ENCODE measurements around the gene DDIT4.

- CAGE, long polyA plus RNA = no peak
- RRBS = 40% methylated on average over 1 of the region's 12 CpGs
Measured at GRCh38 chr10:72065642-72066359, 22.6 kb downstream of the SPOCK2 start.

DNA sequence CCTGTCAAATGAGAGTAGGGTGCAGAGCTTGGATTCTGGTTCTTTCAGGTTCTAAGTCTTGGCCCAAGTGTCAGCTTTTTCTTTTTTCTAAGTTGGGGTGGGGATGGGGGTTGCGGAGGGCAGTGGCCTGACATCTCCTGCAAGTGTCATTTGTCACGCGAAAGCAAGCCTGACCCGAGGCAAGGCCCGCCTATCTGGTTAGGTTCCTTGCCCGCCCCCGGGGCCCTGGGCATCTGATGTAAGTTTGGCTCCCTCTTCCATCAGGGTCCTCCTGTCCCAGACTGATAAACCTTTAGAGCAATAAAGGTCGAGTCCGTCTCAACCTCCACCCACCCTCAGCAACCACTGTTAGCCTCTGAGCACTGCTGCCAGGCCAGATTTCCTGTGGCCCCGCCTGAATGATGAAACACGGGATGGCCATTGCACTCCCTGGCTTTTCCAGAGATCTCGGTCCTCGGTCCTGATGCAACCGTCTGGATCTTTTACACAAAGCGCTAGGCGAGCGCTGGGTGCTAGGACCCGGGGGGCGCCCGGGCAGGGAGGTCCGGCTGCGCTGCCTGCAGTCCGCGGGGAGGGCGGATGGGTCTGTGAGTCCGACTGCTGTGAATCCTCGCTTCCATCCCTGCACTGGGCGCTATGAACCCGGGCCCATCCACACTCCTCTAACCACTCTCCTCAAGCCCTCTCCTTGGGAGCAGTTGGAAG, 1.1 kb upstream of the DDIT4 start:
- CAGE, long polyA plus RNA = no peak
- RRBS = 0% methylated on average over 8 of the region's 29 CpGs

GRCh38 chr10:72273888-72274125, at the start of gene DDIT4:
Gene DDIT4, plus strand, starts transcription at chr10:72273924.
- CAGE, long polyA plus RNA = start-site peak on the plus strand at chr10:72273919-72274098, 4,071 and 3,850 reads in 2 replicates
- RRBS = no CpG with 5 or more reads among the region's 17 CpGs

GRCh38 chr10:72322440-72322944, 32.2 kb downstream of the DNAJB12 start:
- CAGE, long polyA plus RNA = no peak
- RRBS = no CpG with 5 or more reads among the region's 7 CpGs

DNA sequence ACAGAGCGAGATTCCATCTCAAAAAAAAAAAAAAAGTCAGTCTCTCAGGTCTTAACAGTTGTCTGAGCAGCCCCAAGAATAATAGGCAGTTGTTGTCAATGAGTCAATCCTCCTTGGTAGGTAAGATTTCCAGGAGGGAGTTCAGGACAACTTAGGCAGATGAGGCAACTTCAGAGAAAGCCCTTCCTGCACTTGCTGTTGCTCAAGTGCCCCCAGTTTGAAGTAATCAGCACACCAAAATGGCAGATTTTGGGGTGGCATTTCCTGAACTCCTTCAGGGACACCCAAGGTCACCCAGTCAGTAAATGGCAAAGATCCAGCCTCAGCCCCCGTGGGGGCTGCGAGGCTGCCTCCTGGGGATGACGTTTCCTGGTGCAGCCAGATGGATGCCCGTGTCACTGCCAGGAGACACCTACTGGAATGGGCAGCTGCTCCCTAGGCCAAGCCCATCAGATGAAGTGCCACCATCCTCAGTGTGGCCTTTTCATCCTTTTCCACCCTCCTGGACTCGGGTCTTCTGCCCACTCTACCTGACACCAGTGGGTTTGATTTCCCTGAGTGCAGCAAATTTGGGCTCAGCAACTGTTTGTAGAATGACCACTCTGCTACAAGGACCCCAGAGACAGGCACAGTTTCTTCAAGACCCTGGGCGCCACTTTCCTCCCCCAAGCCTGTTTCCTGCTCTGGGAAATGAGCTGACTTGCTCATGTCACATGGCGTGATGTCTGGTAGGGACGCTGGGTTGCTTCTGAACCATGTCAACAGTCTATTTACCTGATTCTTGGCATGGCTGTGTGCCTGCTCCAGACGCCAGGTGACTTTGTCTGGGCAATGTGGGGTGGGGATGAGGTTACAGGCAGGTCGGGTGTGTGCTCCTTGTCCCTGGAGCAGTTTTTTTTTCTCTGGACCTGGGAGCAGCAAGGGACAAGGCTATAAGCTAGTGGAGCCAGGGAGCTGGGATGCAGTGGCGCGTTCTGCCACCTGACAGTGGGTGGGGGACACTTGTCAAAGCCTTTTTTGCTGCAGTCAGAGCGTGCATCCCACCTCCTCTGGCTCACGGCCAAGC, 23.4 kb downstream of the DNAJB12 start:
- CAGE, long polyA plus RNA = no peak
- RRBS = no CpG with 5 or more reads among the region's 15 CpGs

GRCh38 chr10:72333997-72334744, 20.5 kb downstream of the DNAJB12 start:
- CAGE, long polyA plus RNA = no peak
- RRBS = no CpG with 5 or more reads among the region's 16 CpGs

GRCh38 chr10:72686924-72687713, 4.8 kb upstream of the MCU start:
- CAGE, long polyA plus RNA = no peak
- RRBS = no CpG with 5 or more reads among the region's 7 CpGs

DNA sequence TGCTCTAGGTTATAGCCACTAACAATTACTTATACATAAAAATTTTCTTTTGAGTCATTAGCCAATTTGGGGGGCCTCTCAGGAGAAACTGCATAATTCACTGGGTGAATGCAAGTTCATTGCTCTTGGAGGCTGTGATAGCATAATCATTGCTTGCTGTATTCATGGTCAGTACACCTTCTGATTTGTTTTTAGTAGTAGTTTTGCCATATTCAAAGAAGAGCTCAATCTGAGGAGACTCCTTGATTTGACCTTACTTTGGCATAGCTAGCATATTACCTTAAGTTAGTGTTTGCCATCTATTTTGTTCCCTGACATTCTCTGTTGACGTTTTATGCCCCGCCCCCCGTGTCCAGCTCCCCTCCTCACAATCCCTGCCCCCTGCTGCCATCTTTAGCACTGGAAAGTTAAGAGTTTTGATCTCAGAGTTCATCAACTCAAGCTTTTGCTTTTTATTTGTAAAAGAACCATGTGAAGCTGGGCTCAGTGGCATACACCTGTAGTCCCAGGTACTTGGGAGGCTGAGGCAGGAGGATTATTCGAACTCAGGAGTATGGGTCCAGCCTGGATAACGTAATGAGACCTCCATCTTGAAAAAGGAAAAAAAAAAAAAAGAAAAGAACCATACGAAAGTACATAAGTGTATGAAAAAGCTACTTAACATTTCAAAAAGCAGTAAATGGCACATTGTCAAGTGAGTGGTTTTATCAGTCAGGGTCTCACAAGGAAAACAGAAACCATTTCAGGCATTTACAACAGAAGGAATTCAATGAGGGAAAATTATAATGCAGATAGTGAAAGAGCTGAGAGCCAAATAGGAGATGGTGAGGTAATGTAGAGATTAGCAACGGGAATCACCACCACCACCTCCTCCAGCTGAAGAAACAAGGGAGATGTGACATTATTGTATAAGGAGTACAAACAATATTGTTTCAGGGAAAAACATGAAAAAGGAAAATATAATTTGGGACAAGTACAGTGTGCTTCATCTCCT, 64.8 kb downstream of the MCU start:
- CAGE, long polyA plus RNA = no peak
- RRBS = no CpG with 5 or more reads among the region's 7 CpGs

DNA sequence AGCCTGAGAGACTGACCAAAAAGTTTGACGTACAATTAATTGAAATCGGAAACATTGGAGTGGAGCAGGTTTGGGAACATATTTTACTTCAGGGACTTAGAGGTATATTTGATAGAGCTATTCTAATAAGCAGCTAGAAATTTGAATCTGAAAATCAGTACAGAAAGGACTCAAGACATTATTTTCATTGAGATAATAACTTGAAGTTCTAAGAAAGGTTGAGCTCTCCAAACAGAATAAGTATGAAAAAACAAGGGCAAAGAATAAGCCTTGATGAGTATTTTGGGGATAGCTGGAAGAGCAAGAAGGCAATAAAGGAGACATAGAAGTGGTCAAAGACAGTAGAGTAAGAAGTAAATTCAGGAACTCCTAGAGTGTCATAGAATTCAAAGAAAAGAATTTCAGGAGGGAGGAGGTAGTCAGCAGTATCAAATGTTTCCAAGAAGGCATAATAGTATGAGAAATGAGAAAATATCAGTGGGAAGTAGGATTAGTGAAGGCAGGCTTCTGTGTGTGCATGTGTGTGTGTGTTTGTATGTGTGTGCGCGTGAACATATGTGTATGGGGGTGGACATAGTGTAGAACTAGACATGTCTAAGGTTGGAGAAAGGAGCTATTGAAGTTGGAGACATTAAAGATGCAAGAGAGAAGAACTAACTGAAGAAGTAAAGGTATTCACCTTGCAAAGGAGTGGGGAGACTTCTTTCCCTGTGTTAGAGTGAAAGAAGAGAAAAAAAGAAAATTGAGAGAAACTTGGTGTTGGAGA, 83.9 kb upstream of the OIT3 start:
- CAGE, long polyA plus RNA = no peak
- RRBS = no CpG with 5 or more reads among the region's 4 CpGs

DNA sequence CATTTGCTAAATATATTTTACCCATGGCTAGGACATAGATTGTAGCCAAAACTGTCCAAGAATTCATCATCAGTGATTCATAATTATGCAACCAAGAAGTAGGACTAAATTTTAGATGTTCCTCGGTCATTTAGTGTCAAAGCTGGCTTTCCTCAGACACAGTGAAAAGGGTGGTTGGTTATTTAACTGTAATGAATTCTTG, 3.3 kb downstream of the NUDT13 start:
- CAGE, long polyA plus RNA = no peak
- RRBS = no CpG with 5 or more reads among the region's 1 CpG

GRCh38 chr10:73165871-73166187, 2.0 kb downstream of the ECD start:
- CAGE, long polyA plus RNA = no peak

DNA sequence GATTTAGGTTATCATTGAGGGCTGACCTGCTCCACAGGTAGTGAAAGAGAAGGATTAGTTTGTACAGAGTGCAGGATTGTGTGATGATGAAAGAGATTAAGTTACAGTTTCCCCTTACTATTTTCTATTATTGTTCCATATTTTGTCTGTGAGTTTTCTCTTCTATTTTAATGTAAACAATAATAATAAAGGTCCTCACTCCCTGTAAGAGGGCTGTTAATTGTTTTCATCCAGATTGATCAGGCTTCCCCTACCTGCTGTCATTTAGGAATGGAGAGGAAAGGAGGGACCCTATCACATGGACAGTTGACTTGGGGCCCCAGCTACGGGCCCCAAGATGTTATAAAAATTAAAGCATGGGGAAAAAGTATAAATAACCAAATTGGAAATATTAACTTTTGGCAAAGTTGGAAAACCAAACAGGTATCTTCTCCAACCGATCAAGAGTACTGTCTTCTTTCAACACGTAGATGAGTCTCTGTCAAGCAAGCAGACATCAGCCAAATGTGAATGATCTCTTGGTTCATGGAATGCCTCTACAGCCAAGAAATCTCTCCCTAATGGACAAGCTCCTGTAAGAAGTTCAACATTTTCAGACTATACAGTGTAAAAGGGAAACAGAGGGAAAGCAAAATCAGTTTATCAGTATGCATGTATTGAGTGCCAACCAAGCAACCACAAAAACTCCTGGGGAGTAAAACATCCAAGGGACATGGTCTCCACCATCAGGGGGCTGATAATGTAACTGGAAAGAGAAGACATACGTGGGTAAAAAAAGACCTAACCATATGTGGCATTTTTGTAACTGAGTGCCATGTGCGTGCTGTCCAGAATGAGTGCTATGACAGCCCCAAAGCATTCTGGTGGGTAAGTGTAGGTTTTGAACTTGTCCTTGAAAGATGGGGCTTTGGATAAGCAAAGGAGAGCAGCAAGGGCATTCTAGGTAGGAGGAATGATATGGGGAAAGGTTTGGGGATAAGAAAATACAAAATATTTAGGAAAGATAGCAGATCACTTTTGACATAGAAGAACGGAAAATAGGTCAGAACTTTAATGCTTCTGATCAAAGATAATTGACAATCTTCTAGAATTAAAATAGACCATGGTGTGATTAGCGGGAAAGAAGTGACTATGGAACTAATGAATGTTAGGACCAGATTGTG, 16.7 kb downstream of the DNAJC9 start:
- CAGE, long polyA plus RNA = no peak
- RRBS = no CpG with 5 or more reads among the region's 7 CpGs

DNA sequence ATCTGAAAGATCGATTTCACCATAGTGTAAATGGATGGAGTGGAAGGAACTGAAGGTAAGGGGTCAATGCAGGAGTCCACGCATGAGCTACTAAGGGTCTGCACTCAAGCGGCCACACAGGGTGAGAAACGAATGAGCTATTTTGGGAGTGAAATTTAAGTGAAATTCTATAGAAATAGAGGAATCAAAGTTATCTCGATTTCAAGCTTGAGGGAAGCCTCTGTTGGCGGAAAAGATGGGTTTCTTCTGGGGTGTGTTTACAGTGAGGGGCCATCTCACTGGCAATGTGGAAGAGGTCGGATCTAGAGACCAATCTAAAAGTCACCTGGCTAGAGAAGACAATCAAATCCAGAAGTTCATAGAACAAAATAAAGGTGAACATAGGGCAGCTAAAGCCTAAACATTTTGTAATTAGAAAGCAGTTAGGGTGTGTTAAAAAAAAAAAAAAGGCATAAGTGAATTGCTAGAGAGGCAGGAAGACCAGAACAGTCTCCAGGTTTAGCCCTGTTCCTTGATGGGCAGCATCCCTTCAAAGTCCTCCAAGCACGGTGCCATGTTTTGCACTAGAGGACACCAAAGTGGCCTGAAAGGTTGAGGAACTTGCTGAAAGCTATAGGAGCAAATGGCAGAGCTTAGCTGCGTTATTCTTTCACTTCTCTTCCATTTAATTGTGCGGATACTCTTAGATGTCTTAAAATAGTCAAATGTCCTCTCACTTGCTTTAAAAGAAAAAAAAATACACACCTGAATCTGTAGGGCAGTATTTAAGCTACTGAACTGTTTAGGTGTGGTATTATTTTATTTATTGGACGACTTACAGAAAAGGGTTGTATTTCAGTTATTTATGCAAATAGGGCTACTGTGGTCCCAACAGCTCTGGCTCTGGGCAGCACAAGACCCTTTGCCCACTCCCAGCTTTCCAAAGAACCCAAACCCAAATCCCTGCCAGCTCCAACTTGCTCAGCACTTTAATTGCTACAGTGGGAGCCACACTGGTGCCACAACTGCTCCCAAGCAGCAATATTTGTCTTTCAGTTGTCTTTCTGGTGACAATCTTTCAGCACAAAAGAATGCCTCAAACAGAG, 15.2 kb downstream of the DNAJC9 start:
- CAGE, long polyA plus RNA = no peak
- RRBS = no CpG with 5 or more reads among the region's 11 CpGs

DNA sequence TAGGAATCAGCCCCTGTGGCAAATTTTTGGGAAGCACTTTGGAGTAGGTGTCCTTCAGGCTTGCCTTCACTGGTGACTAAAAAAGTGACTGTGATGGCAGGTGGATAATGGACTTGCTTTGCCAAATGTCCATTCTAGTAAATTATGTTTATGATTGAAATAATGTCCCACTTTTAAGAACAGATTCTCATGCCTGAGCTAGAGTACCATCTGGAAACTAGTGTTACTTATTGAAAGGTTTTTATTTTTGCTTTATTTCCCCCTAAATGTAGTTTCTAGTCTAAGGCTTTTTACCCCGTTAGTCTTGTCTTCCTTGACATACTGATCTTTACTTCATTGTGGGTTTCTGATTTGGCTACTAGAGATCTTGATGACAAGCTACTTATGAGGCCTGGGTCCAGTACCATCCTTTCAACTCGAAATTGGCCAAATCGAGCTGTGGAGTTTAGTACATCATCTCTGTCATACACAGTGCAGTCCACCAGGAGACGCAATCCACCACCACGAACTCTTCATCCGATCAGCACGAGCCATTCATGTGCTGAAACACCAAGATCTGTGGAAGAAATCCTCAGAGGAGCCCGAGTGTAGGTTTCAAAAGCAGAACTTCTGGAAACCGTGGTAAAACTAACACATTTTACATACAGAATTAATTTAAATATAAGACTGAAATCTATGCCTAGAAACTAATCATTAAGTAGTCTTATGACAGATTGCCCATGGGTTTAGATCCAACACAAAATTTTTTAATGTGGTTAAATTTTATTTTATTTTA, 14.3 kb downstream of the DNAJC9 start:
- CAGE, long polyA plus RNA = no peak
- RRBS = no CpG with 5 or more reads among the region's 9 CpGs

DNA sequence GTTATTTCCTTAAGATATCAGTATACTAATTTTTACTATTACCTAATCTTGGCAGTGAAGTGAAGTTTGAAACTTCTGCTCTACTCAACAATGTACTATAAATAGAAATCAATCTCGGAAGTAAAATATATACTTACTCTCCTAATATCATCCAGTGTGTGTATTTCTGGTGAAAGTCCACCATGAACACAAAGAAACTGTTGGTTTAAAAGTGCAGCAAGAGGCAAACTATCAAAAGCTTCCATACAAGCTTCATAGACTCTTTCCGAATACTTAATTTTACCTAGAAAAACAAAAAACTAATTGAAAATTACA, 24.5 kb downstream of the PPP3CB start:
- CAGE, long polyA plus RNA = no peak
- RRBS = no CpG with 5 or more reads among the region's 2 CpGs

GRCh38 chr10:73474798-73475810, 20.7 kb downstream of the PPP3CB start:
- CAGE, long polyA plus RNA = no peak
- RRBS = no CpG with 5 or more reads among the region's 1 CpG

DNA sequence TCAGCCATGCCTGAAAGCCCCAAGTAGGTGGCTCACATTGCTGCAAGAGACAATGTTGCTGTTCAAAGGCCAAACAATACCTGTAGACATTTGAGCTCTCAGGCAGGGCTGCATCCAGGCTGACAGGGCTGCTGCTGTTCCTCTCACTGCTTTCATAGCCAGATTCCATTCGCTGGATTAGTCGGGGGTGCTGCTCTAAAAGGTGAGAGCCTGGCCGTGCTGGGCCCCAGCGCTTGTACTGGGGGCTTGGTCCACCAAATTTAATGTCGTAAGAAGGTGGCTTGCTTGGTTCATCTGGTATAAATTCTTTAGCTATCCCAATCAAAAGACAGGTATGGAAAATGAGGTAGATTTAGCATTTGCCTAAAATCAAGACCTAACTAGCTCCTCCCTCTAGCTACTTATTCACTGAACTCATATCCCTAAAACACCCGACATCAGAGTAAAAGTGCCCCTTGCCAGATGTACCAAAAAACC, 33.8 kb upstream of the PPP3CB start:
- CAGE, long polyA plus RNA = no peak
- RRBS = no CpG with 5 or more reads among the region's 6 CpGs

DNA sequence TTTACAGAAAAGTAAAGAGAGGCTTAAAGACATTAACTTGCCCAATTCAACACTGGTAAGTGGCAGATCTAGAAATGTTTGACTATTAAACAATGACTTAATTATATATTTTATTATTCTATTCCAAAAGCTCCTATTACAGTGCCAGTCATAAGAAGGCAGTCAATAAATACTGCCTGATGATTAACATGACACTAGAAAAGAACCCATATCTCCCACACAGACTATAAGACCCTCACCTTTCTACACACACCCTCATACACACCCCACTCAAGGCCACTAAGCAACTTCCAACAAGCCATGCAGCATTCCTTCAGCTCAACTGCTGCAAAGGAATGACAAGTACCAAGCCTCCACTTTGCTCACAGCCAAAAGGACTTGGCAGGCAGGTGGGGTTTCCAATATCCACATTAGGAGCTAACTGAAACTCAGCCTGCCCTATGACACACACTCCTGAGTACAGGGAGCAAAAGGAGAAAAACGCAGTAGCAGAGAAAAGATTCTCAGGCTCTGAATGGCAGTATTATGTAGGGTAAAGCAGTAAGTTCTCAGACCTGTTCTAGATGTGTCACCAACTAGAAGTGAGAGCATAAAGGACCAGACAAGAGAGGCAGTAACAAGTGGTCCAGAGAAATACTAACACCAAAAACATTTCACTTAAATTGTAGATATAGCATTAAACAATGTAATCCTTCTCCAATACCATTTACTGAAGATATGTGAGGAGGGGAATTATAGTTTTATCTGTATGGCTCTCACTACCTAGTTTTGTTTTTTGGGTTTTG, 13.3 kb downstream of the USP54 start:
- CAGE, long polyA plus RNA = no peak
- RRBS = no CpG with 5 or more reads among the region's 1 CpG

DNA sequence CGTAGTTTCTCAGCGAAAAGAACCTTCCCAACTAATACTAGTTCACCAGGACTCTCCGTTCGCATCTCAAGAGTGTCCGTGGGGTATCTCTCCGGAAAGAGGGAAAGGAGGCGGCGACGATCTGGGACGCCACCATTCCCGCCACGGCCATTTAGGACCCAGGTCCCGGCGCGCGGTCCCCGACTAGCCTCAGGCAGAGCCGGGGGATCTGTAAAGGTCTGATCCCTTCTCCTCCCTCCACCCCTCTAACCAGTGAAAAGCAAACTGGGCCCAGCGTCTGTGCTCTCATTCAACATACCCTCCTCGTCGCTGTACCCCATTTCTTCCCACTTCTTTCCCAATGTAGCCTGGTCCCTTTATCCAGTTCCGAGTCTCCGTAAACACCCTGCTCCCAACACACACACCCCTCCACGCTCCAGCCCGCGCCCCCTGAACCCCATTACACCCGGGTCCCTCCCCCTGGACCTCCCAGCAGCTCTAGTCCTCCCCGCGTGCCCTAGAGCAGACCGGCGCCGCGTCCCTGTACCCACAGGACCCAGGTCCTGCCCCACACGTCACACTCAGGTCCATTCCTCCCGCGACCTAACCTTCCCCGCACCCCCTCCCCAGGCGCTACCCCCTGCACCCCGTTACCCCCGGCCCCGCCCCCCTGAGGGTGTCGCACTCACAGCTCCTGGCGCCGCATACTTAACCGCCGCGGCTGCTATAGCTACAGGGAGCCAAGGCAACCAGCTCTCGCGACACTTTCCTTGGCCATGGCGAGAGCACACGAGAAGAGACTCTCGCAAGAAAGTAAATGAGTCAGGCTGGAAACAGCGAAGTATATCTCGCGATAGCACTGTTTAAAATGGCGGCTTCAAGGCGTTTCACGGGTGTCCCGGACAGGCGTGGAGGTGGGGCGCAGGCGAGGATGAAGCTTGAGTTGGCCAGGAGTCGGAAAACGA, 15.7 kb downstream of the MYOZ1 start:
- CAGE, long polyA plus RNA = no peak
- RRBS = 3% methylated on average over 11 of the region's 64 CpGs

DNA sequence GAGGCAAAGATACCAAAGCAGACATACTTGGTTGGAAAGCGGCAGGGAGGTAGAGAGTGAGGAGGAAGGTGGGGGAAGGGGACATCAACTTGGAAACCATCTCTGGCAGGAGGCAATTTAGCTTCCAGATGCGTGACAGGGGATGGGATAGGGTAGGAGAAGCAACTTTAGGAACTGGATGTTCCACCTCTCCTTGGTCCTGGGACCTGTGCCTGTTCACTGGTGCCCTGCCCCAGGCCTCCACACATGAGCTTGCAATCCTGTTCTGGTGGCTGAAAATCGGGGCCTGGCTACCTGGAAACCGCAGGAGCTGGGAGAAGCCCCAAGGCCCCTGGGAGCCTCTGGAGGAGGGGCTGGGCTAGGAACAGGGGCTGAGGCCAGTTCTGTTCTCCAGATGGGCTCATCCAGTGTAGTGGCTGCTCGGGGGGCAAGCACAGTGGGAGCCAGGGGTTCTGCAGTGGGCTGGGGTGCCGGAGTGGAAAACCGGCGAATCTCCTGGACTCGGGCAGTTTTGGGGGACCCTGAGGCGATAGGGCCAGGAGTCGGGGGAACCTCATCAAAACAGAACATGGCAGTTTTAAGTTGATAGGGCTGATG, 5.3 kb upstream of the MYOZ1 start:
- CAGE, long polyA plus RNA = no peak
- RRBS = no CpG with 5 or more reads among the region's 11 CpGs

Measured in osteoblast (primary cell).